Calu3 (cell line): ENCODE measurements around the gene FRMD7.

- PRO-cap: no peak
Observed at GRCh38 chrX:129539892-129540075, 275 bp upstream of the OCRL start.

GRCh38 chrX:129666285-129666645 lies 11.5 kb upstream of the APLN start:
- PRO-cap: no peak

- PRO-cap: no peak
Observed at GRCh38 chrX:130024159-130024695, 41.8 kb downstream of the BCORL1 start.

- PRO-cap: no peak
Observed at GRCh38 chrX:130120270-130121574, 10.4 kb upstream of the ELF4 start.

GRCh38 chrX:130411196-130411598 lies 9.4 kb downstream of the RBMX2 start:
- PRO-cap: no peak

DNA sequence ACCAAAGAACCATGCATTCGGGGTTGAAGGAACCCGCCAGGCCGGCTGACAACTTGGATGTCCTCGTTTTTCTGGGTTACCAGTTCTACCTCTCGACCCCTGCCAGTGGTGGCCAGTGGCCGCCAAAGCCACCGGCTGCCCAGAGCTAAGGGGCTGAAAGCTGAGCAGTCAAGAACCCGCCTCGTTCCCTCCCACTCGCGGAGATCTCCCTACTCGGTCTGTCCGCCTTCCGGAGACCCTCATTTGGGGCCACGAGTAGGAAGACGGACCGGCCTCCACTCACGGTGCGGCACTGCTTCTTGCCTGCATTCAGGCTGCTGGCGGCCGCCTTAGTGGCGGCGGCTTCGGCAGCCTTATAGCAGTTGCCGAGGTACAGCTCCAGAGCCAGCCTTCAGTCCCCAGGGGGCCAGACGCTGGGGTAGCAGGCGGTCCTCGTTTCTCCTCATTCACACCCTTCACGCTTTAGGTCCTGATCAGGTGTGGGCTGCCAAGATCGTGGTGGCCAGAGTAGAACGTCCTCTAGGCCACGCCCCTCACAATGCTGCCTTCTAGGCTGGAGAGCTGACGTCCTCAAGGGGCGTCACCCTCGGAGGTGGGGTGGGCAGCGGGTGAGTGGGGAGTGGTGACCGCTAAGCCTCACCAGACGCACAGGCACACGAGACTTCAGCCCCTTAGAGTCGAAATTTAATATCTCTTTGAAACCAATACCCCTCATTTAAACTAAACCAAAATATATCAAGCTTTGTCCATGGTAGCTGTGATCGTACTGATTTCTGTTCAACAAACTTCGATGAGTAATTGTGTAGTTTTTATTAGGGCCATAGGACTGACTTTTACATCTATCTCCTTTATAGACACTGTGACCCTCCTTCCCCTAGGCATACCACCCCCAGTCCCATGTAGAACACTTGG lies 122.2 kb downstream of the RBMX2 start:
- PRO-cap: unidirectional peak, minus-strand start at position 481 of the sequence

DNA sequence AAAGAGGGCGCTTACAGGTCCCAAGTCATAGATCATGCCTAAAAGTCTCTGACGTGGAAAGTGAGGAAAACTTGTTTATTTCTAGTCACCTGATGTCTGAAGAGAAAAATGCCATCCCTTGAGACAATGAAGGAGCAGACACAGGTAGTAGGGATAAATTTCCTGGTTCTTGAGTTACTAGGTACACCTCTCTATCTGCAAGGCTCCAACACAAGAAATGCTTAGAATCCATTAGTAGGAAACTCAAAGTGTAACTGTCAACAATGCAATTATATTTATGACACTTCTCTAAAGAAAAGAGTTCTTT lies 233.4 kb downstream of the ENOX2 start:
- PRO-cap: no peak

- PRO-cap: no peak
Observed at GRCh38 chrX:130827531-130827989, 75.4 kb downstream of the ENOX2 start.

DNA sequence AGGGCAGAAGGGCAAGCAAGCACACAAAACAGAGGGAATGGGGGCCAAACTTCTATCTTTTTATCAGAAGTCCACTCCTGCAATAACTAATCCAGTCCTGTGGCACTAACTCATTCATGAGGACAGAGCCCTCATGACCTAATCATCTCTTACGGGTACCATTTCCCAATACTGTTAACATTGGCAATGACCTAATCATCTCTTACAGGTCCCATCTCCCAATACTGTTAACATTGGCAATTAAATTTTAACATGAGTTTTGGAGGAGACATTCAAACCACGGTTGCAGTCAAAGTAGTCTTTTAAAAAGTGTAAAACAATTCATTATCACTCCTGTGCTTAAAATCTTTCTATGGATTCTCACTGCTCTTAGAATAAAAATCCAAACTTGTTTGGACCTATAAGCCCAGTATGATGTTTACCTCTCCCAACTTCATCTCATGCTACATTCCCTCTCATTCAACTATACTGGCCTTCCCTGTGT lies 71.9 kb downstream of the ENOX2 start:
- PRO-cap: no peak

- PRO-cap: no peak
Observed at GRCh38 chrX:130848405-130848664, 54.7 kb downstream of the ENOX2 start.

DNA sequence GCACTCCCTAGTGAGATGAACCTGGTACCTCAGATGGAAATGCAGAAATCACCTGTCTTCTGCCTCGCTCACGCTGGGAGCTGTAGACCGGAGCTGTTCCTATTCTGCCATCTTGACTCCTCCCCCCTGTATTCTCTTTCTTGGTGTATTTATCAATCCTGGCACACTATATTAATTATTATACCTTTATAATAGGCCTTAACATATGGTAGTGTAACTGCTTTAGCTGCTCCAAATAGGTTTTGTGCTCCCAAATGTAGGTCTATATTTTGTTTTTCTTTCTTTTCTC lies 100.0 kb downstream of the ARHGAP36 start:
- PRO-cap: no peak

- PRO-cap: no peak
Observed at GRCh38 chrX:131251478-131251699, 37.7 kb downstream of the IGSF1 start.

DNA sequence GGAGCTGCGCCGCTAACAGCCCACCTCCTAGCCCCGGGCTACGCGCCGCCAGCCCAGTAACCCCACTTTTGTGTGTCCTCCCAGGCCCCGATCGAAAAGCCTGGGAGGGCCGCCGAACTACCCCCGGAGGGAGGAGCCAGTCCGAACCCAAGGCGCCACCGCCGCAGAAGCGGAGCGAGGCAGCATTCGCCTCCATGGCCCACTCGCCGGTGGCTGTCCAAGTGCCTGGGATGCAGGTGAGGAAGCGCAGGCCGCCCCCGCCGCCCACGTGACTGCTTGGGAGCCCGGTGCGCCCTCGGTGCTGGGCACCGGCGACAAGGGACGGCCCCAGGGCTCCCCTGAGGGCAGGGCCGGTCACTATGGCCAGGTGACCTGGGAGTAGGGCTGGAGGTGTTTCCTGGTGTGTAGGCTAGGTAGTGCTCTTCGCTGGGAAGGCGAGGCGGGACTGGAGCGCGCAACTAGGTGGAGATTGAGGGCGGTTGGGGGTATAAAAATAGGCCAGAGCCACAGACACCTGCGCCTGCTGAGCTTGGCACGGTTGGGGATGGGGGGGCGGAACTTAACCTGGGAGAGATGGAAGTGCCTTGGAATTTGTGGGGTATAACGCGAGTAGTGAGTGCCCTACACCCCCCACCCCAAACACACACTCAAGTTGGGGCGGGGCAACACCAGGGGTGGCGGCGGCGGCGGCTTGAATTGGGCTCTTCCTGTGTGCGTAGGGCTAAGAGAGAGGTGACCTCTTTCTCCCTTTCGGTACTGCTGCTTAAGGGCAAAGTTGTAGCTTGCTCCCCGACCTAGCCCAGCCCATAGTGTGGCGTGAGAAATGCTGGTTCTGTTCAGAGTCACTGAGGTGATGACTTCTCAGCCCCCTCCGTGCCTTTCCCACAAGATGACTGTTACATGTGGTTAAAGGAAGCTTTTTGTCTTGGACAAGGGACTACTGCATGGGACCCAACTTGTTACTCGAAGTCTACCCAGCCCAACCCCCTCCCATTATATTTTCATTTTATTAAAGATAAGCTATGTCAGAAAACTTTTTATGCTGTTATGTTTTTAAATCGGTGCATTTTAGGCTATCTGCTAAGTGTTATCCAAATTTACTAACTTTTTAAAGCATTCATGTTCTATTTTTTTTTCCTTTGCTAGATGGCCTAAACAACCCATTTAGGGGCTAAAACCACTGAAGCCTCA lies 717 bp downstream of the STK26 start:
- PRO-cap: bidirectional peak, plus-strand start at position 202 of the sequence, minus-strand start at position 211 of the sequence; bidirectional peak, plus-strand start at position 295 of the sequence, minus-strand start at position 274 of the sequence

- PRO-cap: no peak
Observed at GRCh38 chrX:132127592-132128028, at the start of gene FRMD7. TSS of gene FRMD7 (minus strand) at chrX:132128020.

DNA sequence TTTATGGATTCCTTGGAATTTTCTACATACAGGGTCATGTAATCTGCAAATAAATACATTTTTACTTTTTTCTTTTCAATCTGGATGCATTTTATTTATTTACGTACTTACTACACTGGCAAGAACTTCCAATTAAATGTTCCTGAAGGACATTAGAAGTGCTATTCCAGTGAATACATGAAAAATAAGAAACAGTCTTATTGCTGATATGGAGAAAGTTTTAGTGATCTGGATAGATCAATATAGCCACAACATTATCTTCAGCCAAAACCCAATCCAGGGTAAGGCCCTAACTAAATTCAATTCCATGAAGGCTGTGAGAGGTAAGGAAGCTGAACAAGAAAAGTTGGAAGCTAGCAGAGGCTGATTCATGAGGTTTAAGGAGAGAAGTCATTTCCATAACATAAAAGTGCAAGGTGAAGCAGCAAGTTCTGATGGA lies 62.0 kb upstream of the RAP2C start:
- PRO-cap: no peak

DNA sequence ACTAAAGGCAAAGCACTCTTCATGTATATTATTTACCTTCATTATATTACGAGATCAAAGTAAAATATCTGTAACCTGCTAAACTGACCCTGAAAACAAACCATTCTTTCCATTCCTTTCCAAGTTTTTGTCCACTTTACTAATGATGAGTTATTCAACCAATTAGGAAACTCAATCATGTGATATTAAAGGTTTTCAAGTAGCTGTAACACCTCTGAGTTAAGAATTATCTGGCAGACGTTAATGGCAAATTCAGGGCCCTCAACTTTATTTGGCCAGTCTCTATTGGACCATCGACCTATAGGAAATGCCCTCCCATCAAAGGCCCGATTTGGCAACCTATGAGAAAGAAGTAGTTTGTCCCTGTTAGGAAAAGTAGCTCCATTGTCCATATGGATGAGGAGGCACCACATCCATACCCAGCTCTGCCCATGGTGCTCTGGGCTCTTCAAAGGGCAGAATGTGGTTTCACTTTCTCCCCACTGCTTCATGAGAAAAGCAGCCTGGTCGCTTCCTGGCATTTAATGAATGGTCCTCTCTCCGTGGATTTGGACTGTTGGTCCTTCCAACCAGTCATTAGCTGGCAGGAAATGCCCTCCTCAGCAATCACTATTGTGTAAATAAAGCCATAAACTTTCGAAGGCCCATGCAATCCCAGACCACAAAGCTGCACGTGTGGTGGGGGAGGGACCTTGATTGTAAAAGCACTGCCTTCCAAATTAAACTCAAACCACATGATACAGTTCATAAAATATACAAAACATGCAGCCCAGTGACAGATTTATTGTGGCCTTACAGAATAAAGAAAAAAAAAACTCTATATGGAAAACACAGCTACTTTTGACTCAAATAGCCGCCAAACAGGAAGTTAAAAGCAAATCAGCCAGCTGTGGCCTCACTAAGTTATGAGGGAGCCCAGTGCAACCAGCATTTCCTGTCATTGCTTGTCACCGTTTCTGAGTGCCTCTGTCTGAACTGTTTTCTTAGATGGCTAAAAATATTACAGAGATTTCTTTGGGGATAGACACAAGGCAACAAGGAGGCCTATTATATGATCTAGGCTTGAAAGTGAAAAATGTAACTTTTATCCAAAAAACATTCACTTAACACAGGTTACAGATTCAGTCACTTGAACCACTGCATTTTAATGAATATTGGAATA lies 8.2 kb downstream of the MBNL3 start:
- PRO-cap: bidirectional peak, plus-strand start at position 432 of the sequence, minus-strand start at position 441 of the sequence; bidirectional peak, plus-strand start at position 664 of the sequence, minus-strand start at position 530 of the sequence

DNA sequence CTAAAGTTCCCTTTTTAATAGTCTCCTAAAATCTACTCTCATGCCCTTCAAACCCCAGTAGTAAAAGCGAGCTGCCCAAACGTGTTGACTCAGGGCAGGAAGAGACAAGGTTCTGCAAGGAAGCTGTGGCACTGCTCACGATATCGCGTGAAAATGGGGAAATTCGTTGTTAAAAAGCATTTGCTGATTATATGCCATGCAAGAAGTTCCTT lies 555 bp downstream of the MBNL3 start:
- PRO-cap: bidirectional peak, plus-strand start at position 92 of the sequence, minus-strand start at position 114 of the sequence

- PRO-cap: no peak
Observed at GRCh38 chrX:133922994-133923385, 62.4 kb downstream of the GPC3 start.

DNA sequence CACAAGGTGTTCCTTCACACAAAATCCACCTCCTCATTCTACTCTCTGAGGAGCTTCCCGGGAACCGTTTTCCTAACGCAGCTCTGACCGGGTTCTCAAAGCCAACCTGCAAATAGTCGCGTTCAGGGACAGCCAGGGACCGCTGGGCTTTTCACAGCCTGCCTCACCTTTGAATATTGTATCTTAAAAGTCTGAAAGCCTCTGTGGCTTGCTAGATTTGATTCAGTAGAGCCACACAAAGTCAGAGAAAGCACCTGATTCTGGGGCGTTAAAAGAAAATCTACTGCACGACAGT lies 726 bp upstream of the GPC3 start:
- PRO-cap: no peak

DNA sequence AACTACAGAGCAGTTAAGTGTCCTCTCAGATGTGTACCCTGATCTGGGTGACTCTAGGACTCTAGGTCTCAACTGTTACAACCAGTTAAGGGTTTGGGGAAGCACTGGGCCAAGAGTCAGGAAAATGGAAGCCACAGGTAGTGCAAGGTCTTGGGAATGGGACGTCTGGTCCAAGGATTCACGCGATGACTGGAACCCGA lies 362 bp upstream of the HPRT1 start:
- PRO-cap: no peak